ENCODE results near the gene HHEX.

DNA sequence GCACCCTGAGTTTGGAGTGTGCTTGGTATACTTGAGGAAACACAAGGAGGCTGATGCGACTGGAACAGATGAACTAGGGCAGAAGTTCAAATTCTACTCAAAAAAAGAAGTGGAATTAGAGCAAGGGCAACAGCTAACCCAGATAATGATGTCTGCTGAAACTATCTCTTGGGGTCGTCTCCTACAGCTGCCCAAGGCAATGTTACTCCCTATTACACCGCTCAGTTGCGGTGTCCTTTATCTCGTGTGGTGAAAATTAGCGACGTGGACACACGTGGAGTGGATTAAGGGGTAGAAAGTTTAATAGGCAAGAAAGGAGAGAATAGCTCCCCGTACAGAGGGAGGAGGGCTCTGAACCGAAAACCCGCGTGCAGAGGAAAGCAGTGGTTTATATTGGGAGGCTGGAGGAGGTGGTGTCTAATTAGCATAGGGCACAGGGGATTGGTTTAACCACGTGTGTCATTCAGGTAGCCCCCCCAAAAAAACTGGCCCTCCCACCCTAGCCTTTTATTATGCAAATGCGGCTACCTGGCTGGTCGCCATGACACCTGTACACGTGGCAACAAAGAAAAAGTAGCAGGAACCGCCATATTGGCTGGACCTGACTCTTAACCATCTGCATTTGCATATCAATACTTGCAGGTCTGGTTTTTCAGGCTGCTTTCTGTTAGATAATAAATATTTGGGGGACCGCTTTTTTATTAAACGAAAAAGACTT lies 23.3 kb upstream of the SLC16A12 start:
- PRO-cap = no peak
- RRBS, 2 experiments = no CpG with 5 or more reads among the region's 19 CpGs

DNA sequence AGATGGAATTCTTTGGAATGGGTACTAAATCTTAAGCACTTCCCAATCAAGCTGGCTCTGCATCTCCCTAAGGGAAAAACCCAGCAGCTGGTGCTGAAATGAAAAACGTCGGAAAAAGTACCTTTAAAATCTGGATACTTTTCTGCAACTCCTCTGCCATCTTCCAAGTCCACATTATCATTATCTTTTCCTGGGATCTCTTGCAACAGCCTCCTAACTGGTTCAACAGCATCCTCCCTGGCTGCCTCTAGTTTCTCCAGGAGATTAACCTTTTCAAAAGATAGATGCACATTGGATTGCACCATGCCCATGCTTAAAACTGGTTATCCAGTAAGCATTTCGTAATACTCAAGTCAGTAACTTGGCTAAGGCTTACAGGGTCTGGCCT lies 2.0 kb upstream of the KIF20B start:
- PRO-cap = no peak
- RRBS, 2 experiments = no CpG with 5 or more reads among the region's 3 CpGs

DNA sequence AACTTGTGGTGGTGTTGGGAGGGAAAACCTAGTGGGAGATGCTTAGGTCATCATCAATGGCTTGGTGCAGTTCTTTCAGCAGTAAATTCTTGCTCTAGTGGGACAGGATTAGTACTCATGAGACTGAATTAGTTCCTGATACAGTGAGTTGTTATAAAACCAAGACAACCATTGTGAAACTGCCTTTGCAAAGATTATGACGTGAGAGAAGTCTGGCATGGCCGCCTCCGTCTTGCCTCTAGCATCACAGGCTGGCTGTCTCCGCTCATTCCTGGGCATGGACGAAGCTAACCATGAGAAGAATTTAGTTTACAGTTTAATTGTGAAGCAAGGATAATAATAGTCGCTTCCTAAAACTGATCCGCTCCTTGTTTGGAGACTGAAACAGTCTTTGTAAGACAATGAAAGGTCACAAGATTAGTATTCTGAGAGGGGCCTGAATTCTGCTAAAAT lies 186.5 kb downstream of the KIF20B start:
- PRO-cap = no peak
- RRBS, 2 experiments = no CpG with 5 or more reads among the region's 7 CpGs

DNA sequence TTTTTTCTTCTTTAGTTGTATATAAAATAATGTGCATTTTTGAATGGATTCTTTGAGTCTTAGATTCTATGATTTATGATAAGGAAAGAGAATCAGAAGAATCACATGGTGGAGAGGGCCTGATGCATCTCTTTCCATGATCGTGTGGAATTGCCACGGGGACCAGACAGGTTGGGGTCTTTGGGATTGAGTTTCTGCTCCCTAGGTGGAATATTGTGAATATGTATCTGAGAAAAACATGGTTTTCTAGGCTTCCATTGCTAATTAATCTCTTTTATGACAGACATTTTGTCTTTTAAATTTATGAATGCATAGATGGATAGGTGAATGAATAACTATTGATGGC lies 444.1 kb downstream of the KIF20B start:
- PRO-cap = no peak
- RRBS, 2 experiments = no CpG with 5 or more reads among the region's 2 CpGs

GRCh38 chr10:90856985-90857458 lies 817 bp downstream of the HTR7 start:
- PRO-cap = no peak
- RRBS, 2 experiments = no CpG with 5 or more reads among the region's 37 CpGs

- PRO-cap = bidirectional peak, plus-strand start at chr10:90920466, minus-strand start at chr10:90920415
- RRBS, 2 experiments = no CpG with 5 or more reads among the region's 10 CpGs
These were observed 799 bp downstream of the ANKRD1 start for GRCh38 chr10:90919844-90920731.

GRCh38 chr10:91043093-91043433 lies 122.2 kb upstream of the ANKRD1 start:
- PRO-cap = no peak
- RRBS, 2 experiments = no CpG with 5 or more reads among the region's 4 CpGs

- PRO-cap = no peak
- RRBS, 2 experiments = no CpG with 5 or more reads among the region's 7 CpGs
These were observed 57.9 kb downstream of the PPP1R3C start for GRCh38 chr10:91574997-91575401.

DNA sequence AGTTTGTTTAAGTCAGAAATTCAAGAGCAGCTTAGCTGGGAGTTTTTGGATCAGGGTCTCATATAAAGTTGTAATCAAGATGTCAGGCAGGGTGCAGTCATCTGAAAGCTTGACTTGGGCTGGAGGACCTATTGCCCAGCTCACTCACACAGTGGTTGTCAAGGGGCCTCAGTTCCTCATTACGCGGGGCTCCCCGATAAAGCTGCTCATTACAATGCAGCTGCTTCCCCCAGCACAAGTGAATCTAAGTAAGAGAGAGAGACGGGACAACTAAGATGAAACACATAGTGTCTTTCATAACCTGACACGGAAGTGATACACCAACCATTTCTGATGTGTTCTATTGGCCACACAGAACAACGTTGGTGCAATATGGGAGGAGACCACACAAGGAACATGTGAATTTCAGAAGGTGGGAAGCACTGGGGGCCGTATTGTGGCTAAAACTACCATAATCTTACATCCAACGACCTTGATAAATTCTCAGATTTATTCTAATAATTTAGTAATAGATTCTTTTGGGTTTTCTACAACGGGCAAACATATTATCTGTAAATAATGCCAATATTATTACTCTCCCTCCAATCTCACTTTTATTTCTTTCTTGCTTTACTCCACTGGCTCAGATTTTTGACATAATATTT lies 15.6 kb downstream of the PPP1R3C start:
- PRO-cap = no peak
- RRBS, 2 experiments = no CpG with 5 or more reads among the region's 9 CpGs

- PRO-cap = no peak
- RRBS, 2 experiments = no CpG with 5 or more reads among the region's 8 CpGs
These were observed 14.6 kb downstream of the TNKS2 start for GRCh38 chr10:91812572-91813391.

GRCh38 chr10:91935359-91935837 lies 11.8 kb downstream of the BTAF1 start:
- PRO-cap = no peak
- RRBS, 2 experiments = no CpG with 5 or more reads among the region's 8 CpGs

DNA sequence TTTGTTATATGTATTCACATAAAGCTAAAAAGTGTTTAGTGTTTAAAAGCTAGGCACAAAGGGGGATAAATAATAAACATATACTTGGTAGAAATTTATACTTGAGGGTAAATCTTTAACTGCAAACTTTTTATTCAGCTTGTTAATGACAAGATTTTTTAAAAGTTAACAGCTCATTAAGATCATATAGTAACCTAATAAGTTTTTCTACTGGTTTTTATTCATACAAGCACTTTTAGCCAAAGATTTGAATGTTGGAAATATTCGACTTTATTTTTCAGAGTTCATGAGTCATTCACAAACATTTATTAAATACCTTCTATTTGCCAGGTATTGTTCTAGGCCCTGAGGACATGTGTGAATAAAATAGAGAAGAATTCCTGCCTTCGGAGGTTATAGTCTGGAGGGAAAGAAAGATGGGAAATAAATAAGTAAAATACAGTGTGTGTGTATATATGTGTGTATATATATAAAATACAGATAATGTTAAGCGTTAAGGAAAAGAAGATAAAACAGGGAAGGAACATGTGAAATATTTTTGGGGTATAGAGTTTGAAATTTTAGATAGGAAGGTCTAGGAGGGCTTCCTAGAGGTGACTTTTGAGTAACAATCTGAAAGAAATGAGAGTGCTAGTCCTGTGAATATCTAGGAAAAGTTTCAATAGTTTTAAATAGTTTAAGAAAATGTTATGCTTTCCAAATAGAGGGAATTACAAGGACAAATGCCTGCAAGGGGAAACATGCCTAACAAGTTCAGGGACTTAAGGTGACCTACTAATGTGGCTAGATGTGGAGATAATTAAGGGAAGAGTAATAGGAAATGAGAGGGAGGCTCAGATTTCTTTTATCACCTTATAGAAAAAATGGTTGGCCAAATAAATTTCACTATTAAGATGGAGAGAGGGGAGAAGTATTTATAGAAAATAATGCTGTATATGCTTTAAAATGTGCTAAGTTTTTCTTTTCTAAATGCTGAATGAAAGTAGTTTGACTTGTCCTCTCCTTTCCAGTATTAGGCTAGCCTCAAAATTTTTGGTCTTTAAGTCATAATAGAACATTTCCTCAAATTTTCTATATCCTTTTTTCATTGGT lies 31.8 kb downstream of the BTAF1 start:
- PRO-cap = no peak
- RRBS, 2 experiments = no CpG with 5 or more reads among the region's 3 CpGs

GRCh38 chr10:92114185-92114699 lies 176.6 kb downstream of the CPEB3 start:
- PRO-cap = no peak
- RRBS, 2 experiments = no CpG with 5 or more reads among the region's 4 CpGs

DNA sequence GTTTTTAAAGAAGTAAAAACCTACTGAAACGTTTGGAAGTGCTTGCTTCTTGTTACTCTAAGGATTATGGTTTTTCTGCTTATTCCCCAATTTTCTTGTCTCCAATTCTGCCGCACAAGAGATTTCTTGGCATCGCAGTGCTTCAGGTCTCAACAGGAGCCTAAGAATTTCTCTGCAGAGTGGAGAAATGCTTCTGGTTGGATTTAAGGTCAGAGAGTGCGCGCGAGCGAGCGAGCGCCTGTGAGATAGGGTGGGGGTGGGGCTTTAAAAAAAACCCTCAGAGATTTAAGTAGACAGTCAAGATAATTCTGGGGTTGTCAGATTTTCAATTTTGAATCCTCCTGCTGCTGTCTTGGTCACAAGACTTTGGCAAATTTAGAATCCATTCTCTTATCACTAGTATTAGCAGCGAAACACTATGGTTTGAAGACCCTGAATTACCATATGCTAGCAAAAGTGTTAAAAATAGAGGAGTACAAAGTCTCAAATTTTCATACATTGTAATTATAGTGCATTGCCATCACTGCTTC lies 49.7 kb downstream of the CPEB3 start:
- PRO-cap = unidirectional peak, minus-strand start at position 181 of the sequence
- RRBS, 2 experiments = no CpG with 5 or more reads among the region's 10 CpGs

- PRO-cap = no peak
- RRBS, 2 experiments = no CpG with 5 or more reads among the region's 3 CpGs
These were observed 116.8 kb downstream of the MARCHF5 start for GRCh38 chr10:92407809-92408154.

GRCh38 chr10:92483381-92483714 lies 90.5 kb downstream of the IDE start:
- PRO-cap = no peak
- RRBS, 2 experiments = no CpG with 5 or more reads among the region's 2 CpGs

DNA sequence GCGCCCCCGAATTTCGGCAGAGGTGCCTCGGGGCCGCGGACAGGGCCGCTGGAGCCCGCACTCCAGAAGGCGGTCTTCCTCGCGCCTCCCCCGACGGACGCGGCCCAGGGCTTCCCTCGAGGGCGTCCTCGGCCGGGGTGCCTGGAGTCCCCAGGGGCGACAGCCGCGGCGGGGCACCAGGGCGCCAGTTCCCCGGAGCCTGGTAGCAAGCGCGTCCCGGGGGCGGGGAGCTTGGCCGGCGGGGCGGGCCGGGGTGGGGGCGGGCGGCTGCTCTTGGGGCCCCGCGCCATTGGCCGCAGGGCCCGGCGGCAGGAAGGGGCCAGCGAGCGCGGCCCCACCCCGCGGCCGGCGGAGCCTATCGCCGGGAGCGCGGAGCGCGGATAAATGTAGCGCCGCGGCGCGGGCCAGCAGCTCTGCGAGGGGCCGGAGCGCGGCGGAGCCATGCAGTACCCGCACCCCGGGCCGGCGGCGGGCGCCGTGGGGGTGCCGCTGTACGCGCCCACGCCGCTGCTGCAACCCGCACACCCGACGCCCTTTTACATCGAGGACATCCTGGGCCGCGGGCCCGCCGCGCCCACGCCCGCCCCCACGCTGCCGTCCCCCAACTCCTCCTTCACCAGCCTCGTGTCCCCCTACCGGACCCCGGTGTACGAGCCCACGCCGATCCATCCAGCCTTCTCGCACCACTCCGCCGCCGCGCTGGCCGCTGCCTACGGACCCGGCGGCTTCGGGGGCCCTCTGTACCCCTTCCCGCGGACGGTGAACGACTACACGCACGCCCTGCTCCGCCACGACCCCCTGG lies at the start of gene HHEX:
Gene HHEX, plus strand, starts transcription at position 410 of the 802 bp plus-strand sequence.
- PRO-cap = no peak
- RRBS, 2 experiments = 1 to 3% methylated on average over 46 to 50 of the region's 112 CpGs

GRCh38 chr10:92756043-92756936 lies 66.5 kb downstream of the HHEX start:
- PRO-cap = no peak
- RRBS, 2 experiments = no CpG with 5 or more reads among the region's 10 CpGs

DNA sequence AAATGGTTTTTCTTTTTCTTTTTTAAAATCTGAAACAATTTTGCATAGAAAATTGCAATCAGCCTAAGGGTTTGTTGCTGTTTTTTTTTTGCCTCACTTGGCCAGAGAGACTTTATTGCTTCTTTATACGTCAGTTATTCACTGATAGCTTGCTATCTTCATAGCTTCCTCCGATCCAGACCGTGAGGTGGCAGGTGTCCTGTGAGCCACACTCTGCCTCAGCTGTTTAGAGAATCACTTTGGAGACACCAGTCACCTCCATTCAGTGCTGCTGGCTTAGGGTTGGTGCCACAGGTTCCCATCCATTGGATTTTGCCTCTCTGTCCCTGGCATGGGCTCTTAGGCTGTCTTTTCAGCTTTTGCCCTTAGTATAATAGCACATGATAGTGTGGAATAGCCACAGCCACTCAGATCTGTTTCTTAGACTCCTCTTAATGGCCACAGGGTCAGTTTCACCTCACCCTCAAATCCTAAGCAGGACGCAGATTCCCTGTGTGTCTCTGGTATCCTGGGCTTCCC lies 68.0 kb downstream of the HHEX start:
- PRO-cap = no peak
- RRBS, 2 experiments = no CpG with 5 or more reads among the region's 4 CpGs

- PRO-cap = no peak
- RRBS, 2 experiments = no CpG with 5 or more reads among the region's 2 CpGs
These were observed 18.5 kb upstream of the EXOC6 start for GRCh38 chr10:92829820-92830239.